Karpas-422 (cell line): ENCODE measurements around the gene KCTD14.

DNA sequence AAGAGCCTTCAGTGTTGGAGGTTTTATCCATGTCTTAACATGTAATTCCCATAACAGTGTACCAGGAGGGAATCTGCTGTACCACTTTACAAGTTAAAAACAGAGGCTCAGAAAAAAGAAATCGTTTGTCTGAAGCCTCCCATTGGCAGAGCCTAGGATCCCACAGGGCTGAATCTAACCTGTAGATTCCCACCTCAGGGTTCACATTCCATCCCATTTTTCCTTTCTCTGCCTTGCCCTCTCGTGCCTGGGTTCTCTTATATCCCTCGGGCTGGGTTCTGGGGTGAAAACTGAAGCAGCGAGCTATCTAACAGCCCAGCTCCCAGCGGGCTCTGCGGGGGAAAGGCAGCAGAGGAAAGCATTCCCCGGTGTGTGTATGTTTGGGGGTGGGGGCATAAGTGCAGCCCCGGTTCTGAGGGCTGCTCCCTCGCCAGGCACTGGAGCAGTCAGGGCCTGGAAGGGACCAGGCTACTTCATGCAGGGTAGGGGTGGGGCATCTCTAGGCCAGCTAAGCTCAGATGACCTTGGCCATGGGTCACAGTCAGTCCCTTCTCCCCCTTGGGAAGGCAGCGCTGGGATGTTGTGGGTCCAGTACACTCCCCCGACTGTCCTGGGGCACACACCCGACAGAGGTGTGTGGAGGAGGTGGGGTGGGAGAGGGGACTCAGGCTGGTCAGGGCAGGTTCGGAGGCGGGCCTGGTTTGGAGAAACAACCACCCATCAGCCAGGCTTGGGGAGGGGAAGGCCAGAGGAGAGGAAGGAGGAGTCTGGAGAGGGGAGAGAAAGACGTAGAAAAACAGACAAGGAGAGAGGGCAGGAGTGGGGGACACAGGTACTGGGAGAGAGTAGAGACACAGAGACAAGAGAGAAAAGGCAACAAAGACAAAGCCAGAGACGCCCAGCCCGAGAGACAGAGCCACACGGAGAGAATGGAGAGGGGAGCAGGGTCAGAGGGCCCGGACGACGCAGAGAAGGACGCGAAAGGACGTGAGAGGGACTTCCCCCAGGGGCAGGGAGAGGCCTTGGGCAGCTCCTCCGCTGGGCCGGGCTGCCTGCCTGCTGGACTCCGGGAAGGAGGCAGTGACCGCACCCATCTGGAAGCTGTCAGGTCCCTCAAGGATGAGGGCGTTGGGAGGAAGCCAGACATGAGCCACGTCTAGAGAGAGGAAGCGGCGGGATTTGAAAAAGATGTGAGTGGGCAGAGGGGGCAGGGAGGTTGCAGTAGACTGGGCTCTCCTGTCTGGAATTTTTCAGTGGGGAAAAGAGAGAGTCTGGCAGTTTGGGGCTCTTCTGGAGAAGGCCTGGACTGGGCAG lies 30.8 kb upstream of the TSKU start:
- PRO-cap, result no peak
- RAMPAGE, long total RNA, result no peak

GRCh38 chr11:76763516-76764157 lies 19.5 kb upstream of the TSKU start:
- PRO-cap, result no peak
- RAMPAGE, long total RNA, result no peak

DNA sequence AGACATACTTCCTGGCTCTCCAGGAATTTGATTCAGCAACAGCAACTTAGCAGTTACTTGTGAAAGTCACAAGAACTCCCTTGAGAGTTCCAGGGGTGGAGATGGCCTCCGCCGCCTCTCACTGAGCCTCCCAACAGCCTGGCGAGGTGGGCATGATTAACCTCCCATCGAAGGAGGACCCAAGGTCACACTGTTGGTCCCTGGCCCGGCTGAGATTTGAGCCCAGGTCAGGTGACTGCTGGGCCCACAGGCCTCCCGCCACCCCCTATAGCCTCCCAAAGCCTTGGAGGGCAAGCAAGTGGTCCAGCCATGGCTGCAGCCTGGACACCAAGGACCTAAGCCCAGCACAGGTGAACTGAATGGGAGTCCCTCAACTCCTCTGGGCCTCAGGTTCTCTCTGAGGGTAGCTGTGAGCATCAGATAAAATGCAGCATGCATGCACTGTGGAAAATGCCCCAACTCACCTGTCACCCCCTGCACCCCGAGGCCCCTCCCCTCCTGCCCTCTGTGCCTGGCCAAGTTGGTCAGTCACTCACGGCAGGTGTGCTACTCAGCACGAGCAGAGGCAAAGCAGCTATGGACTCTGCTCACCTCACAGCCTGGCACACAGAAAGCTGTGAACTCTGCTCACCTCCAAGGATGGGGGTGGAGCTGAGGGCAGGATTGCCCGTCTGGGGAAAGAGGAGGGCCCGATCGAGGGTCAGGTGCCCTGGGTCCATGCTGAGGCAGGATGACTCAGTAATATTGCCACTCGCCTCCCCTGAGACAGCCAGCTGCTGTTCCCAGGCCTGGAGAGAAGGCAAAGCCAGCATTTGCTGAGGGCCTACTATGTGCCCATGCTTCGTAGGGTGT lies 13.8 kb upstream of the TSKU start:
- PRO-cap, result no peak
- RAMPAGE, long total RNA, result no peak

DNA sequence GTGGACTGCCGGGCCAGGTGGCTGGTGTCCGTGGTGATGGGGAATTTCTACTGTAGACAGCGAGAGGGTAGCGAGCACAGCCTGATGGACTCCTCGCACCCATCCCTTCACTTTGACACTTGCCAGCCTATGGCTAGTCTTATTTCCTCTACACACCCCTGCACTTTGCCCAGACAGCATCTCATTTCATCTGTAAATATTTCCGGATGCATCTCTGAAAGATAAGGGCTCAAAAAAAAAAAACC lies 5.8 kb downstream of the OMP start:
- PRO-cap, result no peak
- RAMPAGE, long total RNA, result no peak

DNA sequence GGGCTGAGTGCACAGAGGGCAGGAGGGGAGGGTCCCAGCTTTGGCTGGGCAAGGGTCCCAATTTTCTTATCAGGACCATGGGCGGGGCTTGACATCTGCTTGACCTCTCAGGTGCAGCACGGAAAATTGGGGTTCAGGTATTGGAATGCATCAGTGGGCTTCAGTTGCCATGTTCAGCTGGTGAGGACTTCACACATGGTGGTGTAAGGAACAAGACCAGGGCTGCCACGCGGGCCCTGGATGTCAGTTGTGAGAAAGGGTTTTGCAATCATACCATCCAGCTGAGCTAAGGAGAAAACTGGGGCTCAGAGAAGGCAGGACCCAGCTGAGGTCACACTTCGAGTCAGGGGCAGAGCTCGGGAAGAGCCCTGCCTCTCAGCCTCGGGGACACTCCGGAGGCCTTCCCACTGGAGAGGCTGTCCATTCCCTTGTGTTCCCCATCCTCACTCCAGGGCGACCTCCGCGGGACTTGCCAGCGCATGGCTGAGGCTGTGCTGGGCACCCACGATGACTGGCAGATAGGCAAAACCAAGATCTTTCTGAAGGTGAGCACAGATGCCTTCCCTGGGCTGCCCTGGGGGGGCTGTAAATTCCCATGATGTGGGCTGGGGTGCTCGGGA lies 47.0 kb downstream of the MYO7A start:
- PRO-cap, result no peak
- RAMPAGE, long total RNA, result no peak

DNA sequence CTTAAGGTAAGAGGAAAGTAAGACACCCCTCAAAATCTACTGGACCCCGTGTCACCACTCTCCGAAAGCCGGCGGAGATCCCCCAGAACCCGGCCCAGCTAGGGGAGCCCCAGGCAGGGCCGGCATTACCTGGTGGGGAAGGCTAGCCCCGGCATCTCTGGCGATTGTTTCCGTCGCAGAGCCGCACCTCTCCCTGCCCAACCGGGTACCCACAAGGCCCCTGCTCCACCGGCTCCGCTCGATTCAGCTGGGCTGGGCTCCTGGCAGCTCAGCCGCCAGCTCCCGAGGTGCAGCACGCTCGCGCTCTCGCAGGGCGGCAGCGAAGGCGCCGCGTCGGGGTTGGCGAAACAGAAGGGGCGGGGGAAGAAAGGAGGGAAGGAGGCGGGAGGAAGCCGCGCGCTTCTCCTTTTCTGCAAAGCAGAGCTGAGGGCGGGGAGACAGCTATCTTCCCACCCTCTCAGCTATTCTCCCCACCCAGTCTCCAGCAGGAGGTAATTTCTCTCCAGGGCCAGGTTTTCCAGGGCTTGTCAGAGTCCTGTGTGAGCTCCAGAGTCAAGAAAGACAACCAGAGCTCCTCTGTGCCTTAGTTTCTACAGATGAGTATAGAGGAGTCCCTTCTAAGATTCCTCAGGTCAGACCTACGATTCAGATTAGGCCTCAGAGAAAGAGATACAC lies 62.1 kb downstream of the PAK1 start:
- PRO-cap, result bidirectional peak, plus-strand start at position 415 of the sequence, minus-strand start at position 222 of the sequence
- RAMPAGE, long total RNA, result start-site peak on the minus strand centred at position 311 of the sequence, 15 bp wide, 122 and 50 reads in 2 replicates

- PRO-cap, result no peak
- RAMPAGE, long total RNA, result no peak
These were observed 3.4 kb downstream of the PAK1 start for GRCh38 chr11:77470299-77471056.

- PRO-cap, result no peak
- RAMPAGE, long total RNA, result no peak
These were observed 1.6 kb downstream of the PAK1 start for GRCh38 chr11:77472221-77472704.

DNA sequence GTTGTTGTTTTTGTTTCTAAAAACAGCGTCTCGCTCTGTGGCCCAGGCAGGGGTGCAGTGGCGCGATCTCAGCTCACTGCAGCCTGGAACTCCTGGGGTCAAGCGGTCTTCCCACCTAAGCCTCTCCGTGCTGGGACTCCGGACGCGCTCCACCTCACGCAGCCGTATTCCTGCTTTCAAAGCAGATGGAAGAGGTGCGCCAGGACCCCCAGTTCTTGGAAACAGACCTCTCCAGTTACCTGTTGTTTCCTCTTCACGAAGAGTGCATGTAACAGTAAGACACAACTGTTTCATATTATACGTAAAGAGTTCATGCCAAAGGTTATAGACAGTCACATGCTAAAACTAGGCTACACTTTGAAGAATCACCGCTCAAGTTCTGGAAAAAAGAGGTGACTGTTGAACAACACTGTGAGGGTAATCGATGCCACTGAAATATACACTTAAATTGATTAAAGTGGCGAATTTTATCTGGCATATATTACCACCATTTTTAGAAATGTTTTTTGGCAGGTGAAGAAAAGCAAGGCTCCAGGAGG lies 912 bp upstream of the AQP11 start:
- PRO-cap, result no peak
- RAMPAGE, long total RNA, result no peak

DNA sequence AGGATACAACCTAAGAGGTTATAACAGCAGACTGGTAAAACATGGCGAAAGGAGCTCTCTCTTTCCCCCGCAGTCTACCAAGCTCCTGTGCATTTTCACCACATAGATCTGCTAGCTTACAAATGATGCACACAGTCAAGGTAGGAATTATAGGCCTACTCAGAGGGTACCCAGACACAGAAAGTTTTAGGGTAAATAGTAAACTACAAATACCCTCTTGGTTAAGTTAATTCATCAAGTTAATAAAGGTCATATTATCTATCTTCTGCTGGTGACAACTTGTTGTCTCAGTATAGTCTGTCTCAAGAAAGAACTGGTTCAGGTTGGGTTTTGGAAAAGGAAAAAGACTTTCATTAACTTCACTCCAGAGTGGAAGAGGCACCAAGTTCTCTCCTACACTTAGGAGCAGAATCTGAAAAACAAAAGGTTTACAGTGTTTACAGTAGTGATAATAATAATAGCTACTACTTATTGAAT lies 21.3 kb downstream of the CLNS1A start:
- PRO-cap, result no peak
- RAMPAGE, long total RNA, result no peak

DNA sequence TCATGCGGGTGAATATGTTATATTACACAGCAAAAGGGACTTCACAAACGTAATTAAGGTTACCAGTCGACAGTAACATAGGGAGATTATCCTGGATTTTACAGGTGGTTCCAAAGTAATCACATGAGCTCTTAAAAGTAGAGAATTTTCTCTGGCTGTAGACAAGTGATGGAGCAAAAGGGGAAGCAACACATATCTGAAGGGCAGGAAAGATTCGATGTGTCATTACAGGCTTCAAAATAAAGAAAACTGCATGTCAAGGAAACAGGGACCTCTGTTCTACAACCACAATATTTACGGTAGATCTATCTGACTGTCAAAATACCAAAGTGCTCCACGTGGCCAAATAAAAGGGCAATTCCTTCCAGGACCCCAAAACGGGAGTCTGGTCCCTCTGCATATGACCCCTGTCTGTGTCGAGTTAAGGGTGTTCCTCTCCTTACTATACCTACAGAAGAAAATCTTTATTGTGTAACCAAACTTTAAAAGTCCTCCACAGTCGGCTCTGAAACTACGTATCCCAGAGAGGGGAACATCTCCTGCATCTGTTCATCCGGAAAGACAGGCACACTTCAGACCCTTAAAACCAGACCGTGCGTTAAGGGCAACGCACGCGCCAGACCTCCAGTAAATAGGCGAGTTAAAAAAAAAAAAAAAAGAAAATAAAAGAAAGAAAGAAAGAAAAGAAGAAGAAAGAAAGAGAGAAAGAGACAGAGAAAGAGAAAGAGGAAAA lies 826 bp downstream of the CLNS1A start:
- PRO-cap, result no peak
- RAMPAGE, long total RNA, result no peak

DNA sequence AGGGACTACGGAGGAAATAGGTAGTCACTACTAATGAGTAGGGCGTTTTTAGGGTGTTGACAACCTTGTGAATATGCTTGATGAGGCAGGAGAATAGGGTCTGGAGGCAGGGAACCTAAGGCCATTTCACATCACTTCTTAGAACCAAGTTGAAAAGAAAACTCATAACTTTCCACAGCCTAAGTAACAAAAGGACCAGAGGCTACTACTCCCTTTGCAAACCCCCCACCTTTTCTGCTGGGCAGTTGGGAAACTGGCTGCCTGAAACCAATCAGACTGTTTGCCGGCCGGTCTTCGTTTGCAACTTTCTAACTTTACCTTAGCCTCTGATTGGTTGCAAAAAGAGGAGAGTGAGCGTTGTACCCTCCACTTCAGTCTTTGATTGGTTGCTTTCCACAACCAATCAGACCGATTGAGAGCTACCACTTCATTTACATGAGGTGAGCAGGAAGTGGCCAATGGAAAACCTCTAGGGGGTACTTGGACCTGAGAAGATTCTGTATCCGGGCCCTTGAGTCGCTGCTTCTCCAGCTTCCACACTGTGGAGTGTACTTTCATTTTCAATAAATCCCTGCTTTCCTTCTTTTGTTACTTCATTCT lies 18.7 kb upstream of the CLNS1A start:
- PRO-cap, result no peak
- RAMPAGE, long total RNA, result no peak

GRCh38 chr11:77819052-77819785 lies 1.3 kb downstream of the RSF1 start:
- PRO-cap, result bidirectional peak, plus-strand start at chr11:77819553, minus-strand start at chr11:77819527
- RAMPAGE, long total RNA, result no peak

DNA sequence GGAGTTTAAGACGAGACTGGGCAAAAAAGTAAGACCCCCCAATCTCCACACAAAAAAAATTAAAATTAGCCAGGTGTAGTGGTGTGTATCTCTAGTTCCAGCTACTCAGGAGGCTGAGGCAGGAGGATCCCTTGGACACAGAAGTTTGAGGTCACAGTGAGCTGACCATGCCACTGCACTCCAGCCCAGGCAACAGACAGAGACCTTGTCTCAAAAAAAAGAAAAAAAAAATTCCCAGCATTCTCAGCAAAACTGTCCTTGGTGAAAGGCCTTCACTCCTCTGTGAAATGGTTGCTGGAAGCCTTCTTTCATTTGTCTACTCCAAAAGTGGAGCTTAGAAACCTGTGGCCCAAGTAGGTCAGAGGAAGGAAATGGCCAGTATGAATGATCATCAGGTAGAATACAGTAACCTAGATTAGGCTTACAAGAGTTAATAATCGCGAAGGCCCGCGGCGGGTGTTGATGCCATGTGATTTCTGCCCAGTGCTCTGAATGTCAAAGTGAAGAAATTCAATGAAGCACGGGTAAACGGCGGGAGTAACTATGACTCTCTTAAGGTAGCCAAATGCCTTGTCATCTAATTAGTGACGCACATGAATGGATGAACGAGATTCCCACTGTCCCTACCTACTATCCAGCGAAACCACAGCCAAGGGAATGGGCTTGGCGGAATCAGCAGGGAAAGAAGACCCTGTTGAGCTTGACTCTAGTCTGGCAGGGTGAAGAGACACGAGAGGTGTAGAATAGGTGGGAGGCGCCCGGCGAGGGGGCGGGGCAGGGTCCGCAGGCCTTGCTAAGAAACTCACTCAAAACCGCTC lies 65.3 kb downstream of the AAMDC start:
- PRO-cap, result no peak
- RAMPAGE, long total RNA, result no peak

GRCh38 chr11:78022986-78023677 lies at the start of gene KCTD14:
Gene KCTD14 (minus strand): TSS chr11:78023276.
- PRO-cap, result no peak
- RAMPAGE, long total RNA, result no peak

DNA sequence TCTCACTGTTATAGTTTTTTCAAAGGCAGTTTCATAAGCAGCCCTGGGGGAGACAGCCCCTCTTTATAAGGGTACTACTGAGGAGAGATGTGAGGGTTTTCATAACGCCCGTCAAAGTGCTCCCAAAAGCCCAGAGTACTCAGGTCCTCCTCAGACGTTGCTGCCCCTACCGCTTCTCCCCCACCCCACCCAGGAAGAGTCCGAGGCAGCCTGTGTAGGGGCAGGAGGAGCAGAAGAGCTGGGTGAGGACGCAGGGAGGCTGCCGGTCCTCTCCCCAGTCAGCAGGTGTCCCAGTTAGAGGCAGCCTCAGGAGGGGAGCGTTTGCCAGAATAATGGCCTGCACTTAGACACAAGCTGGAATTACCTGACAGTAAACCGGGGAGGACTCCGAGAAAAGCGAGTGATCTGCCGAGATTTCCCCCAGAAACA lies 17.9 kb upstream of the THRSP start:
- PRO-cap, result no peak
- RAMPAGE, long total RNA, result no peak

DNA sequence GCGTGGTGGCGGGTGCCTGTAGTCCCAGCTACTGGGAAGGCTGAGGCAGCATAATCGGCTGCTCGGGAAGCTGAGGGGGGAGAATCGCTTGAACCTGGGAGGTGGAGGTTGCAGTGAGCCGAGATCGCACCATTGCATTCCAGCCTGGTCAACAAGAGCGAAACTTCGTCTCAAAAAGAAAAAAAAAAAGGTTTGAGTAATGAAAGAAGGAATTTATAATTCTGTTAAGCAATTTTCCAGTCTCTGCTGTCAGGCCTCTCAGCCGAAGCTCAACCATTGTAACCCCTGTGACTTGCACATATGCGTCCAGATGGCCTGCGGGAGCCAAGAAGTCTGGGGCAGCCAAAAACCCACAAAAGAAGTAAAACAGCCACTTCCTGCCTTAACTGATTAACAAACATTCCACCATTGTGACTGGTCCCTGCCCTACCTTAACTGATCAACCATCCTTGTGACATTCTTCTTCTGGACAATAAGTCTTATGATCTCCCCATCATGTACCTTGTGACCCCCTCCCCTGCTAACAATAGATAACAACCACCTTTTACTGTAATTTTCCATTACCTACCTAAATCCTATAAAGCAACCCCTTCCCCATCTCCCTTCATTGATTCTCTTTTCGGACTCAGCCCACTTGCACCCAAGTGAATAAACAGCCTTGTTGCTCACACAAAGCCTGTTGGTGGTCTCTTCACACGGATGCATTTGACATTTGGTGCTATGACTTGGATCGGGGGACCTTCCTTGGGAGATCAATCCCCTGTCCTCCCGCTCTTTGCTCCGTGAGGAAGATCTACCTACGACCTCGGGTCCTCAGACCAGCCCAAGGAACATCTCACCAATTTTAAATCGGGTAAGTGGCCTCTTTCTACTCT lies 1.2 kb upstream of the NDUFC2 start:
- PRO-cap, result no peak
- RAMPAGE, long total RNA, result no peak

GRCh38 chr11:78082853-78083436 lies 3.3 kb upstream of the NDUFC2 start:
- PRO-cap, result no peak
- RAMPAGE, long total RNA, result no peak

GRCh38 chr11:78160373-78160984 lies 21.1 kb upstream of the ALG8 start:
- PRO-cap, result no peak
- RAMPAGE, long total RNA, result no peak

DNA sequence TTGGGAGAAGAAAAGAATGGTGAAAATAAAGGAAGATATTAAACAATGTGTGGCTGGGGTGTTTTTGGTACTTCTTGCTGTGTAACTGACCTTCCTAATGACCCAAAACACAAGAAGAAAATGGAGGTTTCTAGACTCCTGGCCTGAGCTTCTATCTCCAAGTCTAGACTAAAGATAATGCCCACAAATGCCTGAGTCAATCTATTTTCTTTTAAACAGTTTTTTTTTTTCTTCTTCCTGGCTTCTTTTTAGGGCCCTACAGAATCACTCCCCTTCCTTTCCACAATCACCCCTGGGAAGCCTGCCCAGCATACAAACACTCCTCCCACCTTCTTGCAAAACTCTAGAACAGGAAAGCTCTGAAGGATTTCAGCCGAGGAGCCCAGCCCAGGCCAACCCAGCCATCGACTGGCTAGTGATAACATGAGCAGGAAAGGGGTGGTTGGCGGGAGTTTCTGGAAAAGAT lies 68.1 kb downstream of the USP35 start:
- PRO-cap, result no peak
- RAMPAGE, long total RNA, result no peak